Prostate gland (tissue), 2 donors: ENCODE measurements around a stretch of chr5.

DNA sequence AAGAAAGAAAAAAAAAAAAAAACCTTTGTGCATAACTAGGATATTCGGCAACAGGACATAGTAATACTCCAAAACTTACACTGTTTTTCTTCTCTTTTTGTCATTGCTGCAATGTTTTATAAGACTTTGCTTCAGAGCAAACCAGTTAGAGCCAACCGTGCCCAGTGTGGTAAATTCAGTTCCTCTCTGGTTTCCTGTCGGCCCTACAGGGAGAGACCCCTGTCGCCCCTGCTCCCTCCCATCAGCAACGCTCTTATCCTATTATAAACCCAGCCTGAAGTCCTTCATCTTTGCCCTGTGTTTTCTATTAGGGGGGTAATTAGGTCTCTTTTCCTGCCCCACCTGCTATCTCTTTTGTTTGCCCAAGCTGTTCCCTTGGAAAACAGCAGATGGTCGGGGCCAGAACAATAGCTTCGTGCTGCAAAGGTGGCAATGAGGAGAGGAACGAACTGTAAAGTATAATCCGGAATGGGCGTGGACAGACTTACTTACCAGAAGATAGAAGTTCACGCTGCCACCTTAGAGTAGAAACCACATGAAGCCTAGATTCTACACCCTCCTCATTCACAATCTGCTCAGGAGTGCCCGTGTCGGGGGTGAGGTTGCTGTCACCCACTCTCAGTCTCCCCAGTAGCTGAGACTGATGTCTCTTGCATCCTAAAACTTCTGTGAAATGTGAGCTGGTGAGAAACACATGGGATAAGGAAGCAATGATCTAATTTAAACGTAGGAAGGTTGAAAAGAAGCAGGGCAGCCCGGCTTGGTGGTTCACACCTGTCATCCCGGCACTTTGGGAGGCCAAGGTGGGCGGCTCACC lies 21.4 kb upstream of the OTULINL start:
- PRO-cap, result no peak
- RAMPAGE, long total RNA, 2 experiments, result no peak in any of the 2 experiments

GRCh38 chr5:14582627-14583148 lies 1.1 kb downstream of the OTULINL start:
- PRO-cap, result unidirectional peak, plus-strand start at chr5:14582876
- RAMPAGE, long total RNA, 2 experiments, result no peak in any of the 2 experiments

- PRO-cap, result no peak
- RAMPAGE, long total RNA, 2 experiments, result no peak in any of the 2 experiments
These were observed 41.5 kb downstream of the ANKH start for GRCh38 chr5:14830088-14830501.

GRCh38 chr5:14869924-14870811 lies 1.4 kb downstream of the ANKH start:
- PRO-cap, result bidirectional peak, plus-strand start at chr5:14870545, minus-strand start at chr5:14870496
- RAMPAGE, long total RNA, 2 experiments, result no peak in any of the 2 experiments

DNA sequence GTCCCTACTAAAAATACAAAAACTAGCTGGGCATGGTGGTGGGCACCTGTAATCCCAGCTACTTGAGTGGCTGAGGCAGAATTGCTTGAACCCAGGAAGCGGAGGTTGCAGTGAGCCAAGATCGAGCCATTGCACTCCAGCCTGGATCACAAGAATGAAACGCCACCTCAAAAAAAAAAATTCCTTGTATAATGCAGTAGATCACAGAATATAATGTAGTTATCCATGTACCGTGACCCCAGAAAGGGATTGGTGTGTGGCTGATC lies 23.6 kb upstream of the ANKH start:
- PRO-cap, result no peak
- RAMPAGE, long total RNA, 2 experiments, result no peak in any of the 2 experiments

DNA sequence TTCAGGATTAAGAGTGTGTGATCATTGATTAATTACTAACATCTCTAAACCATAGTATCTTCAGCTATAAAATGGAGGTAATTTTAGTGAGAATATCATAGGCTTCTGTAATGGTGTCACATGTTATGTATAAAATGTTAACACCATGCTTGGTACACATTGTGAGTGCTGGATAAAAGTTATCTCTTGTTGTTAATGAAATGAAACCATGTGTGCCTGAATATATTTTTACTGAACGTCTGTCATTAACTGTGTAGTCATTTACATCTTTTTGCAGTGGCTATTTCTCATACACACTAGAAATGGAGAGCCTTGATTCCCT lies 31.9 kb downstream of the FBXL7 start:
- PRO-cap, result unidirectional peak, plus-strand start at position 227 of the sequence
- RAMPAGE, long total RNA, 2 experiments, result no peak in any of the 2 experiments

- PRO-cap, result no peak
- RAMPAGE, long total RNA, 2 experiments, result no peak in any of the 2 experiments
These were observed 177.2 kb downstream of the FBXL7 start for GRCh38 chr5:15677134-15677680.

DNA sequence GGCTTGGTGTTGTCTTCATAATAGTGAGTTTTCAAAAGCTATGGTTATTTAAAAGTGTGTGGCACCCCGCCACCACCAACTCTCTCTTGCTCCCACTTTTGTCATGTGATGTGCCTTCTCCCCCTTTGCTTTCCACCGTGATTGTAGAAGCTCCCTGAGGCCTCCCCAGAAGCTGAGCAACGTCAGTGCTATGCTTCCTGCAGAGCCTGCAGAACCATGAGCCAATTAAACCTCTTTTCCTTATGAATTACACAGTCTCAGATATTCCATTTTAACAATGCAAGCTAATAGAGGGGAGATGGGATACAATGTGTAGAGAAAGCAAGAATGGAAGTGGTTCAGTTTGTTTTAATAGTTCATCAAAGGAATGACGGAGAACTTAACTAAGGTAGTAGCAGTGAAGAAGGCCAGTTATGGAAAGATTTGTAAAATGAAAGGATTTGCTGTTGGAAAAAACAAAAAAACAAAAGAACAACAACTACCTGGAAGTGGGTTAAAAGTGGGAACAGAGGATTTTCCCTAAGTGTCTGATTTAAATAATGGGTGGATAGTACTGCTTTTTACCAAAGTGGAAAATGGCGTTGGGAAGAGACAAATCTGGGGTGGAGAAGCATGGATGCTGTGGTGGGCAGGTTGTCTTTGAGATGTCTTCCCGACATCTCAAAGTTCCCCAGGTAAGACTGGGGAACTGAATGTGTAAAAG lies 206.4 kb downstream of the FBXL7 start:
- PRO-cap, result no peak
- RAMPAGE, long total RNA, 2 experiments, result no peak in any of the 2 experiments

GRCh38 chr5:16467275-16467979 lies 1.8 kb upstream of the ZNF622 start:
- PRO-cap, result no peak
- RAMPAGE, long total RNA, 2 experiments, result no peak in any of the 2 experiments

DNA sequence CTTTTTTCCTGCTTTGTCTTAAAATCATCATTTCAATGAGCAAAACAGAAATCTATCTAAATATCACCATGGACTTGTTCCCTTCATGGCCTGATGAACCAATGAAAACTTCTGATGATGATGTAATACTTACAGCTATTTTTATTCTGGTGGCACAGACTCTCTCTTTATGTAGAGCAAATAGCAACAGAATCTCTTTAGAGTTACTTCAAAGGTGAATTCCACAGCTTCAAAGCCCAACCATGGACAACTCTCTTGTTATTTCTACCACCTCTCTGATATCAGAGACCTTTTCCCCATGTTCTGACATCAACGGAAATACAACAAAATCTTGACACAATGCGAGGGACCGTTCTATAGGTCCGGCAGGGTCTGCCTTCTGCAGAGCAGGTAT lies 70.1 kb downstream of the RETREG1 start:
- PRO-cap, result no peak
- RAMPAGE, long total RNA, 2 experiments, result no peak in any of the 2 experiments

DNA sequence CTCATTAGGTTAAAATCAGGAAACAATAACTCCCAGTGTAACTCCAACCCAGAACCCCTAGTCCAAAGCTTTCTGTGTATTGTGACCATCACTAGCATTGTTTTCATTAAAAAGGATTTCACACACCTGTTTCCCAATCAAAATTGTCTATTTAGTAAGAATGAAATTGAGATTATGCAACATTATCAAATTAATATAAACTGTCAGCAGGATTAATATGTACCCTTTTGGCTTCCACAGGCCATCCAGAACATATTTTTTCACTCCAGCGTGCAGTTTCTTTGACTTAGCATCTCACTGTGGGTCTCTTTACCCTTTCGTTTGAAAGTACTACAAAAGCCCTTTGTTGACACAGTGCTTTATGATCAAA lies 55.0 kb downstream of the MYO10 start:
- PRO-cap, result no peak
- RAMPAGE, long total RNA, 2 experiments, result no peak in any of the 2 experiments

DNA sequence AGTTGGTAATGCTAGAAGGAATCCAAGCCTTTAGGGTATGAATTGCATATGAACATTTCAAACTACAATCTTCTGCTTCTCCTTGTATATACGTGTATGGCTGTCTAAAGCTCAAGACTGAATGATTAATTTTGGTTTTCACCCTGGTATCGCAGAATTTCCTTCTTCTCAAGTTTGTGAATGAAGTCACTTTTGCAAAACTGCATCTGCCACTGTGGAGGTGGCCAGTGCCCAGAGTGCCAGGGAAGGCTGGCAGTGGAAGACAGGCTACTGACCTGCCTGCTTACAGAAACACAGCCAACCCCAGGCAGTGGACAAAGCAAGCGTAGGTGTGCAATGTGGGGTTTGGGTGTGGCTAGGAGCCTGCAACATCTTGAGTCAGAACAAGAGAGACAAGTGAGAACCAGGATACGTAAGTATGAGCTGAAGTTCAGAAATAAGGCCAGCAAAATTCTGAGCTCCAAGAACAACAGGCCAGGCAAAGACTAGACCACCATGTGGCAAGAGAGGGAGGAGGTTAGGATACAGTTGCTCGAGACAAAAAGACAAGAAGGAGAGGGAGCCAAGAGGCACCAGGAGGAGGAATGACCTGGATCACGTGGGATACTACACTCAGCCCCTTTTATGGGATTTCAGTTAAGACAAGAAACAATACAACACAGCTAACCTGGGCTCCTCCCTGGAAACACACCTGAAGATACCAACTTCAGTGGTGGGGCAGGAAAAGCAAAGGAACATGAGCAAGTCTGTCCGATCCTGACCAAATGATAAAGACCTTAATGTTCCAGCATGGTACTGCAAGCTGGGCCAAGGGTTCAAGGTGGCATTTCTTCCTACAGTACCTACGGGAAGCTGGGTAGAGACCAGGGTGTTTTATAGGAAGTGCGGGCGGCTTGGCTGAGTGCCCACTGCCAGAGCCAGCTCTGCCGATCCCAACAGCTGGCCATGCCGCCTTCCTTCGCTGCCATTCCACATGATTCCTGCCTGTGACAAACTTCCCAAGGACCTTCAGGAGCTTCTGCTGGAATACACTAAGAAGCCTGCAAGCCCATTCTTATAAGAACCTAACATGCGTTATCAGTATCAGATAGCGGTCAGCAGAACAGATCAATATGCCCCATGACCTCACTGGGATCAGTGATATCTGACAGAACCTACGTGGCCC lies 22.4 kb downstream of the MYO10 start:
- PRO-cap, result no peak
- RAMPAGE, long total RNA, 2 experiments, result no peak in any of the 2 experiments

DNA sequence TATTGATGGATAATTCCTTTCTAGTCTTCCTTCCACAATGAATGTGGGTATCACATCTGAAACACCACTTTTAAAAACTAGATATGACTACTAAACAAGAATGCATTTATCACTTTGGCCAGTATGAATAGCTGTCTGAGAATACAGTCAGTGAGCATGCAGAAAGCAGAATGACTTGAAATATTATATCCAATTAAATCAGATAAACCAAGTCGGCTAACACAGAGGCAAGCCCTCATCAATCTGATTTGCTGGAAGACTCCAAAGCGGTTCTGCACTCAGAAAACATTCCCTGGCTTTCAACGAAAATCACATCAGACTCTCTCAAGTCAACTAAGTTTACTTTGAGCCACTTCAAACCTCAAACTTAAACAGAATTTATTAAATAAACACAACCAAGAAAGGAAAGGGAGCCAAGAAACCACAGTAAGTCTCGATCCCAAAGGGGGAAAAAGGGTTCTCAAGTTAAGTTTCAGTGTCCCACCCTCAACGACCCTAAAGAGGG lies 1.4 kb downstream of the MYO10 start:
- PRO-cap, result no peak
- RAMPAGE, long total RNA, 2 experiments, result no peak in any of the 2 experiments

GRCh38 chr5:17069826-17070277 lies 133.8 kb upstream of the MYO10 start:
- PRO-cap, result no peak
- RAMPAGE, long total RNA, 2 experiments, result no peak in any of the 2 experiments

GRCh38 chr5:17129239-17129469 lies 88.3 kb upstream of the BASP1 start:
- PRO-cap, result no peak
- RAMPAGE, long total RNA, 2 experiments, result no peak in any of the 2 experiments

DNA sequence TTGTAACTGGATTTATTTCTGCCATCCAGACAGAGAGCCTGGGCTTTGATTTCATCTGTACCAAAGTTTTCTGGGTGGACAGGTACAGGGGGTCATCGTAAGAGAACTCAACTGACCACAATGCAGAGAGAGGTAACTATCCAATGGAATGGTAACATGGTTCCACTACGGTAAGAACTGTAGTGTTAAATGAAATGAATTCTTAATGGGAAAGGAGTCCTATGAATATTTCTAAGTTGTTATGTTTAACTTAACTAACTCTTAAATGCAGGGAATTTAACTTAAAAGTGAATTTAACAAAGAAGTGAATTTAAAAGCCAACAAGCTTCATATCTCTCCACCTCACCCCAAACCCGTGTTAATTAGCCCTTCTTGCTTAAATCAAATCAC lies 10.8 kb downstream of the BASP1 start:
- PRO-cap, result no peak
- RAMPAGE, long total RNA, 2 experiments, result no peak in any of the 2 experiments

GRCh38 chr5:17443803-17444258 lies 48.0 kb downstream of the H3Y2 start:
- PRO-cap, result no peak
- RAMPAGE, long total RNA, 2 experiments, result no peak in any of the 2 experiments

- PRO-cap, result no peak
- RAMPAGE, long total RNA, 2 experiments, result no peak in any of the 2 experiments
These were observed 263.1 kb upstream of the H3Y1 start for GRCh38 chr5:17918549-17919290.

DNA sequence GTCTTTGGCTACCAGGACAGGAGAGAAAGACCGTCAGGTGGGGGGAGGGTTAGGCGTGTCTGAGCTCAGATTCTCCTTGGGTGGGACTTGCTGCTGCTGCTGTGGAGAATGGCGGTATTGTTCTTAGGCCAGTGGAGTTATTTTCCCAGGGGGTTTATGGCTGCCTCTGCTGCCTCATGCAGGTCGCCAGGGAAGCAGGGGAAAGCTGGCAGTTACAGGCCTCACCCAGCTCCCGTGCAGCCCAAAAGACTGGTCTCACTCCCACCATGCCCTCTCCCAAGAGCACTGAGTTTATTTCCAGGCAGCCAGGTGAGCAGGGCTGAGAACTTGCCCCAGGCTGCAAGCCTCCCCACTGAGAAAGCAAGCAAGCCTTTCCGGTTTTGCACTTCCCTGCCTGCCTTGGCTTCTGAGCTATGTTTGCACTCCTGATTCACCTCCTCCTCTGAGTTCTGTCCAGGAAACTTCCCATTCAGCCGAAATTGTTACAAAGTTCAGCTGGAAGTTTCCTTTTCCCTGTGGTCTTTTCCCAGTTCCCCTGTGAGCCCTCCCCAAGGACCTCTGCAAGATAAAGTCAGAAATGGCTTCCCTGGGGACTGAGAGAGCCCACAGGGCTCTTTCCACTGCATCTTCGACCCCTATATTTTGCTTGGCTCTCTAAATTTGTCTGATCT lies 296.1 kb upstream of the H3Y1 start:
- PRO-cap, result no peak
- RAMPAGE, long total RNA, 2 experiments, result no peak in any of the 2 experiments

DNA sequence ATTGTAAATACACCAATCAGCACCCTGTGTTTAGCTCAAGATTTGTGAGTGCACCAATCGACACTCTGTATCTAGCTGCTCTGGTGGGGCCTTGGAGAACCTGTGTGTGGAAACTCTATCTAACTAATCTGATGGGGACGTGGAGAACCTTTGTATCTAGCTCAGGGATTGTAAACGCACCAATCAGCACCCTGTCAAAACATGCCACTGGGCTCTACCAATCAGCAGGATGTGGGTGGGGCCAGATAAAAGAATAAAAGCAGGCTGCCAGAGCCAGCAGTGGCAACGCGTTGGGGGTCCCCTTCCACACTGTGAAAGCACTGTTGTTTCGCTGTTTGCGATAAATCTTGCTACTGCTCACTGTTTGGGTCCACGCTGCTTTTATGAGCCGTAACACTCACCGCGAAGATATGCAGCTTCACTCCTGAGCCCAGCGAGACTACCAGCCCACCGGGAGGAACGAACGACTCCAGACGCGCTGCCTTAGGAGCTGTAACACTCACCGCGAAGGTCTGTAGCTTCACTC lies 82.1 kb upstream of the CDH9 start:
- PRO-cap, result no peak
- RAMPAGE, long total RNA, 2 experiments, result no peak in any of the 2 experiments